Pericardium fibroblast (primary cell): ENCODE results near the genes PRRG4 and QSER1.

DNA sequence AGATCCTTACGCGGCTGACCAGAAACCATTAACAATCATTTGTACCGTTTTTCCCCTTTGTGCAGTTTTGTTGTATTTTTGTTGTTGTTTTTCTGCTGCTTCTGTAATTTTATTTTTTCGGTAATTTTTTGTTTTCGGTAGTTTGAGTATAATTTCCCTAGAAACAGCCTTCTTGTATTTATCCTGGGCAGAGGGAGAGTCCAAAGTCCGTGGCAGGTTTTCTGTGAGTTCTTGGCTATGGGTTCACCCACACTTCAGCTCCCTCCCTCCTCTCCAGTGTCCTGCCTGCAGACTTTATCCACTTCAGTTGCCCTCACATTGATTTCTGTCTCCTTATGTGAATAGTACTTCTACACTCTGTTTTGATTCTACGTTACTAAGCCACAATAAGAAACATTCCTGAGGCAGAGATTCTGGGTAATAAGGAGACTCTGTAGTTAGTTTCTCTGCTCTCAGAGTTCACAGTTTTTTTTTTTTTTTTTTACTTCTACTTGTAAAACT, 868.5 kb downstream of the METTL15 start:
- RAMPAGE, long total RNA: no peak

- RAMPAGE, long total RNA: no peak
These were observed 49.3 kb upstream of the MPPED2 start for GRCh38 chr11:30635352-30636041.

DNA sequence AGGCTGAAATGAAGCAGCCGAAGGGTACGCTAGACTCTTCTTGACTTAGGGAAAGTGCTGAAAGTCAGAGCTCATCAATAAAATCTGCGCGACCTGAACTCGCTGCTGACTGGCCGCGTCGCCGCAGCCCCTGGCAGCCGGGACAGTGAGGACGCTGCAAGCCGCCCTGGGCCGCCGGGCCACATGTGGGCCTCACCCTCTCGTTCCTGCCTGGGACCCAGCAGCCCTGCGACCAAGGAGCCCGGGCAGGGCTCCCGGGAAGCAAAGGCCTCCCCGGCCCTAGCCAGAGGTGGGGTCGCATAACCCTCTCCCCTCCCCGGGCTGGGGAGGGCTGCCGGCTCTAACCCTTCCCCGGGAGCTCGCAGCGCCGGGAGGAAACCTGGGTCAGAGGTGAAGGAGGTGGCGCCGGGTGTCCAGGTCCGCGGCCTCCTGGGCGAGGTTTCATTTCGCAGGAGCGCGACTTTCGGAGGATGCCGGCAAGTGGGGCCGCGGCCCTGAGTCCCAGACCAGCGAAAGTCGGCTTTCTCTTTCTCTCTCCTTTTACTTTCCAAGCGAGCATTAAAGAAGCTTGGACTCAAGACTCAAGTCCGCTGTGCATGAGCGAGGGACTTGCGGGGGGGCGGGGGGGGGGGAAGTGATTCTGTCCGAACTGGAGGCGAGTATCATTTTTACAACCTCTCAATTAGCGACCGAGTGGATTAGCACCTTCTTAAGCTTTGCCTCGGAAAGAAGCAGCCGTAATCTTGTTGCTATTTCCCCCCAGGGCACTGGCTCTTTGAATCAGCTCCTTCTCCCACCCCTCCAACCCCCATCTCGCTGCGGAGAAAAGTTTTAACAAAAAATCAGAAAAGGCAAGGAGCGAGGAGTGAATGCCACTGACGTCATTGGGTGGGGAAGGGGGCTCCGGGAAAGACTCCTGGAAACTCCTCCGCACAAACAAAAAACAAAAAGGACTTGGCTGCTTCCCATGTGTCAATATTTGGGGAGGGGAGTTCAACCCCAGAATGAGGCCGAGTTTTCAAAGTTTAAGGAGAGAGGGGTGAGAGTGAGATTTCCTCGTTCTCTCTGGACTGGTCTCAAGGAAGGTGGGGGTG, 2.0 kb upstream of the PAX6 start:
- RAMPAGE, long total RNA: no peak

DNA sequence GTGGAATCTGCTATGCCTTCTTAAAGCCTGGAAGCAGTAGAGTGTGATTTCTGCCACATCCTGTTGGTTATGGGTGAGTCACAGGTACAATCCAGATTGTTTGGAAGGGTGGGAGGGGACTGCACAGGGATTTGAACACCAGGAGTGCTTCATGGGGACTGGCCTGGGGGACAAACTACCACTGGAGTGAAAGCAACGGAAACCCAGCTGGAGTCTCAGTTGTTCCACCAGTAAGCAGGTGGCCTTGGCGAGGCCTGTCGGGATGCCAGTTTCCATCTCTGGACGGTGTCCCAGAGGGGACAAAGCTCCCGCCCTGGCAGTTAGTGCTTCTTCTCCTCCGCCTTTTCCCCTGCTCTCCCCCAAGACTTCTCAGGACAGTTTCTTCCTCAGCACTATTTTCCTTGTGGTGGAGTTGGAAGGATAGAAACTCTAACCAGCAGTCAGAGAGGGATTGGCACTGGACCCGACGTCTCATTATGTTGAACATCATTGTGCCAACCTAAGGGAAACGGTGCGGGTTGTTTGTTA, 84.9 kb upstream of the RCN1 start:
- RAMPAGE, long total RNA: no peak

- RAMPAGE, long total RNA: no peak
These were observed 43.2 kb downstream of the WT1 start for GRCh38 chr11:32391980-32392643.

DNA sequence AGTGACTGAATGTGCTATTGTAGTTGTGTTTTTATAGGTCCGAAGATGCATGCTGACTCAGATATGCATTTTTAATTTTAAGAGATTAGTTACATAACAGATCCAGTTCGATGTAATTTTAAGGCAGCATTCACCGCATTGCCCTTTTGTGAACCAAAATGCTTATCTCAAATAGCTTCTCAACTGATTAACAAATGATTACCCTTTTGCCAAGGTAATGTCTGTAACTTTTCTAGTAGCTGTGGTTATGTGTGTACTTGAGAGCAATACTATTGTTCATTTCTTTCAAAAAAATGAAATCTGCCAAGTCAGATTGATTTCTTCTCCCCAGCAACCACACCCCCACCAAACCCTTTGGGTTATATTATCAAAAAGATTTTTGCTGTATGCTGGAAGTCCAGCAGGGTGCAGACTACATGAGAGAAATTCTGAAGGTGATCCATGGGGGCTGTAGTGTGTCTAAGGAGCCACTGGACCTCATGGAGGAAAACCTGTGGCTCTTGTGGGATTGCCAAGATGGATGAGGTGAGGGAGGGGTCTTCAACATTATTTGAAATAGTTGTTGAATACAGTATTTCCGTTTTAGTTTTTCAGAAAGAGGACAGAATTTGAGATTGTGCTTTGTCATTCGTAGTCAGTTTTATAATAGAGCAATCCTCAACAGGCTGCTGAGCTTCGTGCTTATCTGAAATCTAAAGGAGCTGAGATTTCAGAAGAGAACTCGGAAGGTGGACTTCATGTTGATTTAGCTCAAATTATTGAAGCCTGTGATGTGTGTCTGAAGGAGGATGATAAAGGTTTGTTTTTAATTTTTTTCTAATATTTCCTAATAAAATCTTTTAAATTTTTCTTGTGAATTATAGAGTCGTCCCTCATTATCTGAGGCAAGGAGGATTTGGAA, 3.0 kb downstream of the EIF3M start:
- RAMPAGE, long total RNA: no peak

- RAMPAGE, long total RNA: no peak
These were observed at the start of gene PRRG4 for GRCh38 chr11:32829471-32830212. Gene PRRG4, plus strand, starts transcription at chr11:32829927.

DNA sequence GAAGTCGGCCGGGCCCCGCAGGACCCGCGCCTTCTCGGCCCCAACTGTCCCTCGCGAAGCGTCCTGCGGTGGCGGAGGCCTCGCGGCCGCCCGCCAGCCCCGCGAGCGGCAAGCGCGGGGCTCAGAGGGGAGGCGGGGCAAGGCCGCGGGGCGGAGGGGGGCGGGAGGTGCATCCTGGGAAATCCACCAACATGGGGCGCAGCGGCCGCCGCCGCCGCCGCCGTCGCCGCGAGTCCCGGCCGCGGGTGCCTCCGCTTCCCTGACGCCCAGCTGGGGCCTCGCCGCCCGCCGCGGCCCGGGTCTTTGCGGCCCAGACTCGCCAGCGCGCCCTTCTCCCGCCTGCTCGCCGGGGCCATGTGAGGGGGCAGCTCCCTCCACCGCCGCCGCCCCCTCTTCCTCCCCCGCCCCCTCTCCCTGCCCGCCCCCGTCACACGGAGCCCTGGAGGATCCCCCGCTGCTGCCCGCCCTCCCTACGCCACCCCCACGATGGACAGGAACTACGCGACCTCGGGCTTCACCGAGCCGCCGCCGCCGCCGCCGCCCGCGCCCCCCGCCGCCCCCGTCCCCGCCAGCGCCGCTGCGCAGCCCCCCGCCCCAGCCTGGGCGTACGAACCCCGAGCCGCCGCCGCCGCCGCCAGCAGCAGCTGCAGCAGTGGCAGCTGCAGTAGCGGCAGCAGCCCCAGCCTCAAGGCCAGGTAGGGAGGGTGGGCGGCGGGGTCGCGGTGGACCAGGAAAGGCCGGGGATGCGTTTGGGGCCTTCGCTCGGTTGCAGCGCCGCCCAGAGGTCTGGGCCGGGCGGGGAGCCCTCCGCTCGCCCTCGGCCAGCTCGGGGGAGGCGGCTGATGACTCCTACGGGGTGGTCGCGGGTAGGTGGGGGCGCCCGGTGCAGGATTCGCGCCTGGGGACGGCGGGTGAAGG, at the start of gene QSER1:
TSS of gene QSER1 (plus strand) at position 172 of the 918 bp plus-strand sequence.
- RAMPAGE, long total RNA: no peak

DNA sequence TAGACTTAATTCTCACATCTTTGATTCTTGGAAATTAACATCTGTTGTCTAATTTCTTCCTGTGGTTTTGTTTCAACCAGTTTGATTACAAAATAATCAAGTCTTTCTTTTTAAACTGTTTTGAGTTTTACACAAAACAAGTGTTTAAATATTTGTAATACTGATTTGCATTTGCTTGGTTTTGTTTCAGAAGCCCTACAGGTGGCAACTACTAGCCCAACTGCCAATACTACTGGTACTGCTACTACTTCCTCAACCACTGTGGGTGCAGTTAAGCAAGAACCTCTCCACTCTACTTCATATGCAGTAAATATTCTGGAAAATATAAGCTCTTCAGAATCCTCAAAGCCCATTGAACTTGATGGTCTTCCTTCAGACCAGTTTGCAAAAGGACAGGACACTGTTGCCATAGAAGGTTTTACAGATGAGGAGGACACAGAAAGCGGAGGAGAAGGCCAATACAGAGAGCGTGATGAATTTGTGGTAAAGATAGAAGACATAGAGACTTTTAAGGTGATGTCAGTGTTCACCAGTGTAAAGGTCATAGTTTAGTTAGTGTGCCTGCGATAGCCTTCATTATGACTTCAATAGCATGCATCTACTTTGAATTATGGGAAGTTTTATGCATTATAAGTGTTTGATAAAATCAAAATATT, 61.2 kb downstream of the QSER1 start:
- RAMPAGE, long total RNA: no peak

GRCh38 chr11:33040107-33040634, 799 bp downstream of the TCP11L1 start:
- RAMPAGE, long total RNA: no peak

DNA sequence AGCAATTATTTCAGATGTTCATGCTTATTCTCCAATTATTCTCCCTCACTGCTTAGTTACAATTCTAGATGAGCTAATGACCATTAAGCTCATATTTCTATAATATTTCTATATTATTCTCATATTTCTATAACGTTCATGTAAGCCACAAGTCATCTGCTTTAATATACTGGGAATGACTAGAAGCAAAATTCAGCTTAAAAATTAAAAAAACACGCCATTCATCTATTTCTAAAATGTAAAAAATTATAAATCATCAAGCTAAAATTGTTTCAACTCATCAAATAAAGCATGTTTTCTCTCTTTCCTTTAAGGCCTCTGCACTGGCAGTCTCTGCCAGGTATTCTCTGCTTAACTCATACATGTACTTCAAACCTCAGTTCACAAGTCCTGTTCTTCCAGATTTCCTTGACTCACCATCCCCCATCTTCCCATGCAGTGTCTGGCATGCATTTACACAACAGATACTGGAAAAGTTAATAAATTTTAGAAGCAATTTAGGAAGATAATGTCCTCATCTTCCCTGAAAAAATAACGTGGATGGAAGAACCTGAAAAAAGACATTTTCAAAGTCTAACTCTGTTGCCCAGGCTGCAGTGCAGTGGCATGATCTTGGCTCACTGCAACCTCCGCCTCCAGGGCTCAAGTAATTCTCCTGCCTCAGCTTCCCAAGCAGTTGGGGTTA, 32.6 kb downstream of the CSTF3 start:
- RAMPAGE, long total RNA: no peak

DNA sequence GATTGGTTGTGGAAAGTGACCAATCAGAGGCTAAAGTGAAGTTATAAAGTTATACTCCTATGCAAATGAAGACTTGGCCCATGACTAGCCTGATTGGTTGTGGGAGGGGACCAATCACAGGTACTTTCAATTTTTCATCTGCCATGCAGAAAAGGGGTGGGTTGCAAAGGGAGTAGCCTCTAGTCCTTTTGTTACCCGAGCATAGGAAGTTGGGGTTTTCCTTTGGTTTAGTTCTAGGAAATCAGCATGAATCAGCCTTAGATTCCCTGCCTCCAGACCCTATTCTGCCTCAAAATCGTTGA, 18.2 kb upstream of the CSTF3 start:
- RAMPAGE, long total RNA: no peak

GRCh38 chr11:33319862-33320565, 55.9 kb upstream of the KIAA1549L start:
- RAMPAGE, long total RNA: no peak

GRCh38 chr11:33689977-33691041, 10.3 kb downstream of the C11orf91 start:
- RAMPAGE, long total RNA: no peak

DNA sequence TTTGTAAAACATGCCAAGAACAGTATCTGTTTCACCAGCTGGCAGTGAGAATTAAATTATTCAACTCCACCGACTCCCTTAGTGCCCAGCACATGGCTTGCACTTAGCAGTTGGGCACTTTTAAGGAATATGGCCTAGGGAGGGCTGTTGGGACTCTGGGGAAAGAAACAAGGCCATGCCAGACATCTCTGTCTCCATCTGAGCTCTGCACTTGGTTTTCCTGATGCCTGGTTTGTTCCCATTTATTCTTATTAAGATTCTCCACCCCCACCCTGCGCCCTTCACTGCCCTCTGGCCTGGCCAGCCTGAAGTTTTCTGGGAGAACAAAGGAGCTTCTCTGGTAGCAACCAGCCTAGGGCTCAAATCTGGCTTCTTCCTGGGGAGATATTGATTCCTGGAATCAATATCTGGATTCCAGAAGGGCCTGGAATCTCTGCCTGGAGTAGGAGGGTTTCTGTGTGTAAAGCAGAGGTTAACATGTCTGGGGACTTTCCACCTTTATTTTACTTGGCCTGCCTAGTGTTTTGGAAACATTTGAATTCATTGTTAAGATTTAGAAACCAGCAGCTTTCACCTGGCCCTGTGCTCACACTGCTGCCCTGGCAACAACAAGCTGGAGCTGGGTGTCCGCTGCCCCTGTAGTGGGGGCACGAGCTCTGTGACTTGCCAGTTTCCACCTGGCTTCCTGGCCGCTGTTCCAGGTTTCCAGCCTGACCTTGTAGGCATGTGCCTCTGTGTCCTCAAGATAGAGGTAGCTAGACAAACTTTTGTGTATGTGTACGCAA, 5.6 kb downstream of the C11orf91 start:
- RAMPAGE, long total RNA: no peak

DNA sequence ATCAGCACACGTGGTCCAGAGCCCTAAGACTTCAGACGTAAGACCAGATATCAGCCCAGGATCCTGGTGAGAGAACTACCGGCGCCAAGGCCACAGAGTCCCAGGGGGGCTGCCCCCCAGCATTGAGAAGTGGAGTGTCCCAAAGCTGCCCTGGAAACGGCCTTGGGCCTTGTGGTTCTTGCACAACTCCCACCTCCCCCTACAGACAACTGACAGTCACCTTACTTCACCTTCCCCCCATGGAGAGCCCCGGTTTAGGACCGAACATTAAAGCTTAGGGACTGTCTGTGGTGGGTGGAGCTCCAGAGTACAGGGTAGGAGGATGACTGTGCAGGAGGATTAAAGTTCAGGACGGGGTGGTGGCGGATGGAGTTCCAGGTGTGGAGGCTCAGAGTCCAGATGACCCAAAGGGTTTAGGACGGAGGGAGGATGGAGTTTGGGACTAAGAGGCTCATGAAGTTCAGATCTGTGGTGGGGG, 995 bp downstream of the C11orf91 start:
- RAMPAGE, long total RNA: no peak

GRCh38 chr11:33705160-33705674, 4.6 kb upstream of the C11orf91 start:
- RAMPAGE, long total RNA: no peak

DNA sequence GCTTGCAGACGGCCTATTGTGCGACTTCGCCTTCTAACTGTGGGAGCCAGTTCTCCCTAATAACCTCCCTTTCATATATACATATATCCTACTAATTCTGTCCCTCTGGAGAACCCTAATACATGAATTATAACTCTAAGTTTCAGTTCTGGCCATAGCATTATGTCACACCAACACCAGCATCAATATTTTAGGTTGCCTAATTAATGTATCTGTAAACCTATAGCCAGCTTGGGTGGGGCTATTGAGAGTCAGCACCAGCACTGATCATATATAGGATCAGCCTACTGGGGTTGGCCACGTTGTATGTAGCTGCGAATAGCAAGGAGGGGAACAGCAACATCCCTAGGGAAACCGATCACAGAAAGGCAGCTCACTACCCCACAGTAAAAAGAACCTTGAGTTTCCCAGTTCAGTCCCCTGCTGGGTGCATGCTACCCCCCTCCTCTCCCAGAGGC, 5.1 kb upstream of the C11orf91 start:
- RAMPAGE, long total RNA: no peak

GRCh38 chr11:33713349-33713640, 12.7 kb upstream of the C11orf91 start:
- RAMPAGE, long total RNA: no peak

- RAMPAGE, long total RNA: no peak
These were observed 30.9 kb downstream of the LMO2 start for GRCh38 chr11:33860917-33861430.